Amniotic epithelial cell (primary cell): ENCODE data around the gene SCN3A.

DNA sequence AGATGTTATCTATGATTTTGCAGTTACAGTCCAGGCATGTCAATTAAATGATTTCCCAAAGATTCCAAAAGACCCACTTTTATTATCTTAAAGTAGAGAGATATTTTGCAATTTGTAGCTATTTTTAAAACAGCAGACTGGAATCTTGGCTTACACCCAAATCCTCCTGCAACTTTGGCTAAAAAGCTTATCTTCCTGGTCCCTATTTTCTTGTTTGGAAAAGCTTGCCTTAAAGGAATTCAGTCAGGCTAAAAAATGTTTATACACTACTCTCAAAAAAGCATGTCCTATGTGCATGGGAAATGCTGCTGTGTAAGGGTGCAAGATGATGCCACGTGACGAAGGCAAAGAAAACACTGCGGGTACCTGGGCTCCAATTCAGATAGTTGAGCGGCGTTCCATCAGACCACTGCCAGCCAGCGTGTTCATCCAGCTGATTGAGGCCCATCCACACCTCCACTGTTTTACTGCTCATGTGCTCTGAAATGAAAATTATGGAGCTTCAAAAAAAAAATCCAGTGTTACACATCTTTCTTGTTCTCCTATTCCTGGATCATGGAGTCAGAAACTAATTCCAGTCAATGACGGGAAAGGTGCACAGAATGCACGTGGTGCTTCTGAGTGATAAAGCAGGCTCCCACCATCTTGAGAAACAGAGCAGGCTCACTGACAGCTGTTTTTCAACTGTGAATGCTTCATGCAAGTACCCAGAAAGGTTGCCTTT lies 33.8 kb downstream of the PLA2R1 start:
- RRBS, result no CpG with 5 or more reads among the region's 8 CpGs

- RRBS, result no CpG with 5 or more reads among the region's 8 CpGs
Measured at GRCh38 chr2:160145260-160146284, 54.5 kb downstream of the ITGB6 start.

DNA sequence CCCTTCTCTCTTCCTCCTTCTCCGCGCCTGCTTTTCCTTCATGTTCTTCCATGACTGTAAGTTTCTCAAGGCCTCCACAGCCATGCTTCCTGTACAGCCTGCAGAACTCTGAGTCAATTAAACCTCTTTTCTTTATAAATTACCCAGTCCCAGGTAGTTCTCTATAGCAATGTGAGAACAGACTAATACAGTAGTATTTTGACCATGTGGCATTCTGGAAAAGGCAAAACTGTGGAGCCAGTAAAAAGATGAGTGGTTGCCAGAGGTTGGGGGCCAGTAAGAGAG lies 45.1 kb downstream of the ITGB6 start:
- RRBS, result no CpG with 5 or more reads among the region's 2 CpGs

GRCh38 chr2:160269157-160269816 lies 69.2 kb upstream of the ITGB6 start:
- RRBS, result 80% methylated on average over 1 of the region's 9 CpGs

DNA sequence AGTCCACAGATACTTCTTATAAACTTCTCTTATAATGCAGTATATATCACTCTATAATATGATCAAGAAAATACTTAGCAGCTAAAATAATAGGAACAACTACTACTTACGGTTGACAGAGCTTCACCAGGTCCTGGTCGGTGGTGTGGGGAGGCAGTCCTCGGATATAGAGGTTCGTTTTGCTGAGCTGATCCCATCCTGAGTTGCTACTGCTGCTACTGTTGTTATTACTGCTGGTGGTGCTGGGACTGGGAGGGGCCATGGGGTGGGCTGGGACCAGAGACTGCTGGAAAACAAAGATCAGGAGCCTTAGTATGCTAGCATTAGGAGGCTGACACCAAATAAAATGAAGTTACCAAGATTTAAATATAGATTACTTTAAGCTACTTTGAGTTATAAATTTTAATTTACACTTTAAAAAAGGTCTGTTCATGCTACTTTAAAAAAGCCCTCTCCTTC lies 126.5 kb downstream of the RBMS1 start:
- RRBS, result no CpG with 5 or more reads among the region's 4 CpGs

DNA sequence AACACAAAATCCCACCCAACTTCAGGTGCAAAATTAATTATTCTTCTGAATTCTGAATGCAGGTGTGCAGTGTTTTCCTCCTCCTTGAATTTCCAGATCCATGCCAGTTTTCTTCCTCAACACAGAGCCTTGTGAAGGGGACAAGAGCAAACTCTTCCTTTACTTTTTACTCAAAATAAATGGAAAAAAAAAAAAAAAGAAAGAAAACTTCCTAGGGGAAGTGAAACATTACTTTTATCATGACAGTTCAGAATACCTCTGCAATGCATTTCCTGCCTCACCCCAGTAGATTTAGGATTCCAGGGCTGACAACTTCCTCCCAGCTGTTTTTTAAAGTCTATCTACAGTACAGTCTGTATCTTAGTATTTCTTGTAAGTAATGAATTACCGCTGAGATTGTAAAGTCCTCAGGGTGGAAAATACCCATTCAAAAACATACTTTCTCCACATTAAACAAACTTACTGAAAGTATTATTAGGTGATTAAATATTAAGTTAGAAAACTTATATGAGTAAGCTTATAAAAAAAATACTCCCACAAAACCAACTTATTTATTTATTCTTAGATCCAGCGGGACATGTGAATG lies 117.8 kb downstream of the RBMS1 start:
- RRBS, result no CpG with 5 or more reads among the region's 2 CpGs

GRCh38 chr2:160405101-160406107 lies 88.2 kb downstream of the RBMS1 start:
- RRBS, result no CpG with 5 or more reads among the region's 11 CpGs

DNA sequence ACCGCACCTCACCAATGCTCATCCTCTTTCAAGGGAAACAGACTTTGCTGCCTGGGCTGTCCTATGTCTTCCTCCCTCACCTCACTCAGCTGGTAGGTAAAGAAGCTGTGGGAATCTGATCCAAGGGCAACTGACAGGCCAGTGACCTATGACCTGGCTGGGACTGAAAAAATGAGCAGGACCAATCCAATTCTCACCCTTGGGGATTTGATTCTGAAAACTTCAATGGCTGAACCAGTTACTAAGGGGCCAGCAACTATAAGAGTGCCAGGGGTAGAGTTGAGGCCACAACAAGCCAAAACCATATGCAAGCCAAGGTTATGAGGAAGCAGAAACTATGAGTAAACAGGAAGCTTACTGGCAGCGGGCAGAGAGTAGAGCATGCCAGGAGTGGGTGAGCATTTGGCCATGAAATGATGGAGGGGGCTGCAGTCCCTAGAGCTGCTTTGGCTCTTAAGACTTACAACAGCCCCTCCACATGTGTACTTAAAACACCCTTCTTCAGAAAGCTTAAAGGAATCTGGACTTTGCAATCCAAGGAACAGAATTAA lies 82.5 kb downstream of the RBMS1 start:
- RRBS, result no CpG with 5 or more reads among the region's 2 CpGs

DNA sequence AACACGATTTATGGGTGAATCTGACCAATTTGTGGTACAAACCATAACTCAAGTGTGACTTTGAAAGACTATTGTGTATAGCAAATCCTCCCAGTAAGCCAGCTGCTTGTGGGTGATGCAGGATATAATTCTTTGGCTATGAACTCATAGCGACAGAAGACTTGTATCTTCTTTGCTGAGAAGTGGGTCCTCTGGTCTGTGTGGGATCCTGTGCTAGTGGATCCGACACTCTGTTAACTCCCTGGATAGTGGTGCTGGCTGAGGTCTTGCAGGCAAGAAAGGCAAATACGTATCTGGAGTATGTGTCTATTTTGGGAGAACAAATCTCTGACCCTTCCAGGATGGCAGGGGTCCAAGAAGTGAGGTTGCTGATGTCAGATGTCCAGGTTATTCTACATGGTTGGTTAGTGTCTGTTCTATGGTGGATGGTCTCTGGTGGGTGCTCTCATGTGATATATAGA lies 44.9 kb upstream of the RBMS1 start:
- RRBS, result no CpG with 5 or more reads among the region's 4 CpGs

DNA sequence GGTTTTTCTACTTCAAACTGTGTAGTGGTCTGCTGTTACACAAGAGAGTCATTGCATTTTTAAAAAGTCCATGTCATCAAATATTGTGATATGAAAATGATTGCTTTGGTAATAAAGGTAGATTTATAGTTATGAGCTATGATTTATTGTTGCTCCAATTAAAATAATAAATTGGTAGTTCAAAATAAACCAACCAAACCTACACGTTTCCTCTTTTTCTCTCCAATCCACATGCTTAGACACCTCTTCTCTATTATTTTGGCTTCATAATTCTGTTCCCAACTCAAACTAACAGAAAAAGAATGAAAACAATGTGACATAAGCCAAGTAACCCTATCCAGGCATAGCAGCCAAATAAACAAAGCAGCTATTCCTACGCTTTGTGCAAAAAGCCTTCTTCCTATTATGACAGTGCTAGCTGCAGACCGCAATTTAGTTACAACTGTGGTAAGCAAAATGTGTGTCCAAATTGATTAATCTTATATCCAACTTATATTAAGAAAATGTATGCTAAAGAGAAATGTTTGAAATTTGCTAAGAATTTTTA lies 20.7 kb upstream of the TANK start:
- RRBS, result no CpG with 5 or more reads among the region's 3 CpGs

GRCh38 chr2:161243827-161244378 lies 64.3 kb upstream of the PSMD14 start:
- RRBS, result 77% methylated on average over 2 of the region's 6 CpGs

- RRBS, result no CpG with 5 or more reads among the region's 5 CpGs
Measured at GRCh38 chr2:162050351-162050735, 23.7 kb downstream of the DPP4 start.

- RRBS, result no CpG with 5 or more reads among the region's 5 CpGs
Measured at GRCh38 chr2:162318963-162319235, 415 bp upstream of the IFIH1 start.

DNA sequence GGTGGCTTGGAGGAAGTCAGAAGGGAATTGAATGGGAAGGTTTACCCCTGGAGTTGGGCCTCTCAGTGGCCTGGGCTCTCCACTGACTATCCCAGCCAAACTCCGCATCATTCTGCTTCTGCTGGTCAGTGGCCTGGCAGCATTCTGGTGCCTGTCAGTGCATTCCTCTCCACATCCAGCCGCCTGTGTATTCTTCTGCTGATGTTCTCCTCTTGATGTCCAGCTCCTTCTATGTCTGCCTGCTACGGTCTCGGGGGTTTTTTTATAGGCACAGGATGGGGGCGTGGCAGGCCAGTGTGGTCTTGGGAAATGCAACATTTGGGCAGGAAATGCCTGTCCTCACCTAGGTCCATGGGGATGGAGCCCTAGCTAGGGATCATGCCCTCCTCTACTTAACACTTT lies 10.4 kb upstream of the IFIH1 start:
- RRBS, result no CpG with 5 or more reads among the region's 5 CpGs

DNA sequence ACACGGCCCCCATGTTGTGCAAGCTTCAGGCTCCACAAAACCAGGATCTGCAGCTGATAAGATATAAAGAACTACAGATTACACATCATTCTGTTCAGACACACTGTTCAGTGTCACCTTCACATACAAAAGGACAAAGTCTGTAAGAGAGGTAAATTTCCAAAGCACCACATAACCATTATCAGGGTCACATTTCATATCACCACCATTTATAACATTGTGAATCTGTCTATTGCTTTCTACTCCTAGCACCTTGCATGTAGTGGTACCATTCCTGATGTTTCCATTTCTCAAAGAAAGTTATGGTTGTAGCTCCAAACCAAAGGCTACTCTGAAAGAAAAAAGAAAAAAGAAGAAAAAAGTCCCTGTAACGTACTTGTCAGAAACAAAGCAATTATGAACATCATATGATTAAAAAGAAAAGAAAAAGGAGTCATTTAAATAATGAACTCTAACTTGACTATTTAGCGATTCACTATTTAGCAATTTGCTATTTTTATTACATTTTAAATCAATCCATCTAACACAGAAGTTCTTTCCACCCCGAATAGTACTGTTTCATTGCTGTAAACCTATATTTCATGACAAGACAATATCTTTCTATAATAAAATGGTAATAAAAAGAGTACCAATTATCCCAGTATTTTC lies 33.4 kb downstream of the FIGN start:
- RRBS, result no CpG with 5 or more reads among the region's 4 CpGs

GRCh38 chr2:163732515-163733128 lies 3.2 kb downstream of the FIGN start:
- RRBS, result no CpG with 5 or more reads among the region's 6 CpGs

GRCh38 chr2:164754132-164755212 lies 87.2 kb downstream of the COBLL1 start:
- RRBS, result no CpG with 5 or more reads among the region's 11 CpGs

GRCh38 chr2:164759993-164760879 lies 81.4 kb downstream of the COBLL1 start:
- RRBS, result no CpG with 5 or more reads among the region's 5 CpGs

GRCh38 chr2:164794398-164794868 lies 47.2 kb downstream of the COBLL1 start:
- RRBS, result no CpG with 5 or more reads among the region's 2 CpGs

DNA sequence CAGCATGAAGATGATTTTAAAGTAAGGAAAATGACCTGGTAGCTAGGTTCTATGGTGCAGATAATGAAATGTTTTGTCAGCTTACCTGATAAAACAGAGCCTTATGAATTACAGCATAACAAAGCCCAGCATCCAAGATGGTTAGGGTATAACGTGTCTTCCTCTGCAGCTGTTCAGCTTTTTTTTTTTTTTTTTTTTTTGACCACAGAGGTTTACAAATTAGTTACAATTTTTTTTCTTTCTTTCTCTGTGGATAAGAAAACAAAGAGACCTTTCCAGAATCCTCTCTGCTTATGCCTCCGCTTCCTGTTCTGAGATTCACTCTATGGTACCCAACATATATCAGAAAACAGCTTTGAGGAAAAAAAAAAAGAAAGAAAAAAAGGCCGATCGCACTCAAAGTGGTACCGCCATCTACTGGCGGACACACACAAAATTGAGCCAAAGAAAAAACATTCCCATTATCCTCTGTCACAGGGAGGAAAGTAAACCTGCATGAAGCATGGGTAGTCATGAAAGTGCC lies at the start of gene SCN3A:
Gene SCN3A, minus strand, starts transcription at position 313 of the 523 bp plus-strand sequence.
- RRBS, result no CpG with 5 or more reads among the region's 6 CpGs